ENCODE results near the genes IL2RG, CXorf49, DMRTC1B and FAM236D.

GRCh38 chrX:71111410-71112686 is at the start of gene IL2RG:
Gene IL2RG (minus strand): TSS chrX:71111577.
- RRBS: no CpG with 5 or more reads among the region's 14 CpGs

- RRBS: no CpG with 5 or more reads among the region's 4 CpGs
These were observed 1.0 kb upstream of the NLGN3 start for GRCh38 chrX:71143633-71144004.

- RRBS: no CpG with 5 or more reads among the region's 7 CpGs
These were observed 38.7 kb downstream of the NLGN3 start for GRCh38 chrX:71183271-71183754.

GRCh38 chrX:71216148-71217107 is 6.6 kb upstream of the GJB1 start:
- RRBS: no CpG with 5 or more reads among the region's 13 CpGs

GRCh38 chrX:71299840-71300936 is 1.4 kb upstream of the ITGB1BP2 start:
- RRBS: no CpG with 5 or more reads among the region's 18 CpGs

- RRBS: no CpG with 5 or more reads among the region's 4 CpGs
These were observed 27.7 kb downstream of the TAF1 start for GRCh38 chrX:71393935-71394256.

- RRBS: no CpG with 5 or more reads among the region's 3 CpGs
These were observed 55.0 kb downstream of the TAF1 start for GRCh38 chrX:71421040-71421604.

DNA sequence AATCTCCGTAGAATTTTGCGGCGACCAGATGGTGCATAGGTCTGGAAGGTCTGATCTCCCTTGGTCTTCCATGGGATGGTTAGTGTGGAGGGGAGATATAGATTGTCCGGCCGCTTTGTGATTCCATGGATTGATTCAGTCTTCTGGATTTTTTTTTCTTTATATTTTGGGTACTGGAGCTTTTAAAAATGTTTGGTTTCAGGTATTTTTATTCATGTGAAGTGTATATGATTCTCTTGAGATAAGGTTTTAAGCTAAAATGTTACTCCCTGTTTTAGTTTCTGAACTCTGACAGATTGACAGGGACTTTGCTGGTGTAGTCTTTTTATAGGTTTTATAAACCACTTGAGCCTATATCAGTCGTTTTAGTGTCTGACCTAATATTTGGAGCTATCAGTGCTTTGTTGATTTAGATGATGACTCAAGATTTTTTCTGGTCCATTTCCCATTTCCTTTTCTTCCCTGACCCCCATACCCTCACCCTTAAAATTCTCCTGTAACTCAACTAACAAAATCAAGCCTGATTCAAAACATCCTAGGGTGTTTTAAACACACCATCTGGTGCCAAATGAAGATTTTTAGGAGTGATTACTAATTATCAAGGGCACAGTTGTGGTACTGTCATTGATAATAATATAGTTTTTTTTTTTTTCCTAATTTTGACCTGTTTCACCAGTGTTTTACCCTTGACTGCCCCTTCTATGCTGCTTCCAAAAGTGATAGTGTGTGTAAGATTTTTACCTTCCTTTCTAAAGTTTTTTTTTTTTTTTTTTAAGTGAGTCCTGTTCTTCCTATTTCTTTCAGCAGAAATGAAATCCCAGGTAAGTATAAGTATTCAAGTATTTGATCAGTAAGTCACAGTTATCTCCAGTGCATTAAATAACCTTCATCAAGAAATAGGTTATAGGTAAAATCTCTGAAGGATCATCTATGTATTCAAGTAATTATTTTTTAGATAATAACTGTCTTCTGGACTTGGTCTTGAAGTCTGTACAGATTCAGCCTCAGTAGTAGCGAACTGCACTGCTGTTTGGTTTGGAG is 3.9 kb upstream of the GCNA start:
- RRBS: no CpG with 5 or more reads among the region's 7 CpGs

DNA sequence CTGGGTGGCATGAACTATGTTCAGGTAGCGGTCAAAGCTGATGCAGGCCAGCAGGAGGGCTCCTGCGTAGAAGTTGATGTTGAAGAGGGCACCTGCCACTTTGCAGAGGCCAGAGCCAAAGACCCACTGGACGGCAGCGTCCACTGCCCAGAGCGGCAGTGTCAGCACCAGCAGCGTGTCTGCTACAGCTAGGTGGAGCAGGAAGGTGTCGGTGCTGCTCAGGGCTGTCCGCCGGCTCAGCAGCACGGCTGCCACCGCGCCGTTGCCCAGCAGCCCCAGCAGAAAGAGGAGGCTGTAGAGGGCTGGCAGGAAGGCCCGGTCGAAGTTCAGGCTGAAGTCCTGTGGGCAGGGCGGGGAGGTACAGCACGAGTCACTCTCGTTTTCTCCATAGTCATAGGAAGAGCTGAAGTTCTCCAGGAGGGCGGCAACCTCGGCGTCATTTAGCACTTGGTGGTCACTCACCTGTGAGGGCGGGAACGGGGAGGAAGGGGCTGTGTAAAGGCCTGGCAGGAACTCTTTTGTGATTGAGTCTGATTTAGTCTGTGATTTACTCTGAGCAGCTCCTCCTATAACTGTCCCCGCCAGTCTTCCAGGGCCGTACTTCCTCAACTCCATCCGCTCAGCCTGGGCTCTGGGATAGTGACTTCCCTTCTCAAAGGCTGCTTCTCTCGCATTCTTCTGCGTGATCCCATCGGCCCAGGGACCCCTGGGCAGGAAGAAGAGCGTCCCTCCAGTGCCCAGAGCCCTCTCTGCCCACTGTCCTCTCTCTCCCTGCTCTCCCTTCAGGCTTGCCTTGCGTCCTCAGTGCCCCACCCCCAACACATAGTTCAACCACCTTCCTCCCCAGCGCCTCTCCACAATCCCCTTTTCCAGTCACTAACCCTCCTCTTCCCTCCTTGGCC is 1.1 kb downstream of the CXCR3 start:
- RRBS: 89% methylated on average over 6 of the region's 32 CpGs

DNA sequence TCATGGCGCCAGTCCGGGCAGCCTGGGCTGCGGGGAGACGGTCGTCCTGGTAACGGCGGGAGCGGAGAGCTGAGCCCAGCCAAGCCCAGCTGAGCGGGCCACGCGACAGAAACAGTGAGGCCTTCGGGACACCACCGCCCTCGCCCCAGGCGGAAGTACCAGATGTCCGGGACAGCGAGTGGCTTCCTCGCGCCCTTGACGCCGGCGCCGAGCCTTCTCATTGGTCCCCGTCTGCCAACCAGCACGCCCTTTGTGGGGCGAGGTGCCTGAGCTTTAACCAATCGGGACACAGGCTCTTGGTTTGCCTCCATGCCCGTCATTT is at the start of gene CXorf49:
CXorf49 (minus strand) TSS at position 138 of the 322 bp plus-strand sequence.
- RRBS: no CpG with 5 or more reads among the region's 28 CpGs

DNA sequence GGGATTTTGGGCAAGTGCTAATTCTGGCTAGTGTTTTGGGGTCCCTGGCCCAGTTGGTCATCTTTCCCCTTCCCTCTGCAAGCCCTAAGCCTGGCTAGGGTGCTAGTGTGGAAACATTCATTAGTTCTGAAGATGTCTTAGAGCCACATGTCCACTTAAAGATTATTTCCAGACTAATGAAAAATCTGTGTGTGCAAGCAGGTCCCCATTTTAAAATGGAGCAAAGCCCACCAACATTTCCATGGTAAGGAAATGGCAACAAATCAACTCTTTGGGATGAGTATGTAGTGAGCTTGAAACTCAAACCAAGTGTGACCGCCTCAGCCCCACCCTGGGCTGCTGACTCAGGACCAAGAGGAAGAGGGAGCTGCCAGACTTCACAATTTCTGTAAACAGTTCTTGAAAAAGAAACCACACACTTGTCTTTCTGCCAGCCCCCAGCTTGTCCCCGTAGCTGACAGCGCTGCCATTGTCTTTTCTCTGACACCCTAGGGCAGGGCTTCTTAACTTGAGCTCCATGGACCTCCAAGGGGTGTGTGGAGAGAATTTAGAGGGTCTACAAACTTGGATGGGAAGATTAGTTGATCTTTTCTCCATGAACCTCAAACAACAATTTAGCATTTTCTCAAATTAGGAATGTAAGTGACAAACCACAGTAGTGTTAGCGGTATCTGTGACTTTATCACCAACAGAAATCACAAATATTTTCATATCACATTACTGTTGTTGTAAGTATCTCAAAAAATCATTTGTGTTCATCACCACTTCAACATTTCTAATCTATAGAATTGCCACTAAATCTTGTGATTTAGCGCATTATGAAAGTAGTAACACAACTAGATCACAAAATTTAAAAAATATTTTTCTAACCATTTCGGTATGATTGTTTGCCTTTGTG is 60.1 kb upstream of the PIN4 start:
- RRBS: no CpG with 5 or more reads among the region's 6 CpGs

DNA sequence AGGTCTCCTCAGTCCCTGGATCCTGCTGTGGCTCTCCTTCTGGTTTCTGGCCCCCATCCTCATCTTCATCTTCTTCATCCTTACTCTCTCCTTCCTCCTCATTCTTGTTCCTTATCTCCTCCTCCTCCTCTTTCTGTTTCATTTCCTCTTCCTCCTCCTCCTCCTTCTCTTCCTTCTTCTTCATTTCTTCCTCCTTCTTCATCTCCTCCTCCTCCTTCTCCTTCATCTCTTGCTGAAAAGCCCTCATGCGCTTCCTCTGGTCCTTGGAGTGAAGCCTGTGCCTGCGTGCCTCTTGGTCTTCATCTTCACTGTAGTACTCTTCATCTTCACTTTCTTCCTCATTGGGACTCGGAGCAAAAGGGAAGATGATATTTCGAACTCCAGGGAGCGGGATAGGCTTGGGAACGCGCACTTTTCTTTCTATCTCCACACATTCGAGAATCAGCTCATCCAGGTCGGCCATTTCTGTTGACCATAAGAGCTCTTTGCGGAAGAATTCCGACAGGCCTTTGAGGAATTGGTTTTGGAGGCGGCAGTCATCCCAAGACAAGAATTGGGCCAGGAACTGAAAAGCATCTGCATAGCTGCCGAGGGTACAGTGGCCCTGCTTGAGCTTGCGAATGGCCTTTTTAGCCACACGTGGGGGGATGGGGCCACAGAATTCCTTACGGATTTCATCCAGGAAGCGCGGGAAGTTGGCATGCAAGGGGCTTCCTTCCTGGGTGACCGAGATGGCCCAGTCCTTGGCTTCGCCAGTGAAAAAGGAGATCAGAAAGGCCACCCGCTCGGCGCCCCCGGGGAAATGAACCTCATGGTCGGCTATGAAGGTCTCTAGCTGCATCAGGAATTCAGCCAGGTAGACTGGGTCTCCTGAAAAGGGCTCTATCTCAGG is 51.1 kb upstream of the PIN4 start:
- RRBS: no CpG with 5 or more reads among the region's 25 CpGs

GRCh38 chrX:72376707-72377441 is 71.2 kb upstream of the CITED1 start:
- RRBS: no CpG with 5 or more reads among the region's 3 CpGs

DNA sequence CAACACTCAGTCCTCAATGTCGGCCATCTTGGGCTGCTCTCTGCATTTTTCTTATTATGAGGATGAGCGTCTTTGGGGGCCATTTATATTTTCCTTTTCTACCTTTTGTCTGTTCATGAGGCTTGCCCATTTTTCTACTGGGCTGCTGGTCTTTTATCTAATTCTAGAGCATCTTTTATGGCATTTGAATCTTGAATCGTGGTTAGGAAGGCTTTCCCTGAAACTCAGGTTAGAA is 14.6 kb upstream of the PHKA1 start:
- RRBS: no CpG with 5 or more reads among the region's 3 CpGs

DNA sequence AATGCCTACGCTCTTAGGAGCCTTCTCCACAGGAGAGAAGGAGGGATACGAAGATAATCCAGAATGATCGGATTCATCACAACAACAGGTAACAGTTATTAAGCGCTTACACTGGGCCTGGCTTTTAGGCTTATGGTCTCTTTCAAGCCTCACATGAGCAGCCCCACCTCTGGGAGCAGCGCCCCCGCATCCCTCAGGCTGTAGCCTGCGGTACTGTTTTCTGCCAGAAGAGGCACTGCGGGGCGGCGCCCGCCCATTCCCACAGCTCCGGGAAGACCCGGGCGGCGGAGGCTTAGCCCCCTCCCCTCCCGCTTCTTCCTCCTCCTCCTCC is at the start of gene DMRTC1B:
DMRTC1B (plus strand) TSS at position 256 of the 331 bp plus-strand sequence.
- RRBS: no CpG with 5 or more reads among the region's 16 CpGs

- RRBS: no CpG with 5 or more reads among the region's 16 CpGs
These were observed at the start of gene FAM236D for GRCh38 chrX:72807953-72808429. Gene FAM236D (minus strand): TSS chrX:72808210.

DNA sequence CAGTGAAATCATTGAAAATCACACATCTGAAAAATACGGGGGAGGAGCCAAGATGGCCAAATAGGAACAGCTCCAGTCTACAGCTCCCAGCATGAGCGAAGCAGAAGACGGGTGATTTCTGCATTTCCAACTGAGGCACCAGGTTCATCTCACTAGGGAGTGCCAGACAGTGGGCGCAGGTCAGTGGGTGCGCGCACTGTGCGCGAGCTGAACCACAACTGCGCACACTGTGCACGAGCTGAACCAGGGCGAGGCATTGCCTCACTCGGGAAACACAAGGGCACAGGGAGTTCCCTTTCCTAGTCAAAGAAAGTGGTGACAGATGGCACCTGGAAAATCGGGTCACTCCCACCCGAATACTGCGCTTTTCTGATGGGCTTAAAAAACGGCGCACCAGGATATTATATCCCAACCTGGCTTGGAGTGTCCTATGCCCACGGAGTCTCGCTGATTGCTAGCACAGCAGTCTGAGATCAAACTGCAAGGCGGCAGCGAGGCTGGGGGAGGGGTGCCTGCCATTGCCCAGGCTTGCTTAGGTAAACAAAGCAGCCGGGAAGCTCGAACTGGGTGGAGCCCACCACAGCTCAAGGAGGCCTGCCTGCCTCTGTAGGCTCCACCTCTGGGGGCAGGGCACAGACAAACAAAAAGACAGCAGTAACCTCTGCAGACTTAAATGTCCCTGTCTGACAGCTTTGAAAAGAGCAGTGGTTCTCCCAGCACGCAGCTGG is 51.9 kb upstream of the CHIC1 start:
- RRBS: no CpG with 5 or more reads among the region's 24 CpGs

DNA sequence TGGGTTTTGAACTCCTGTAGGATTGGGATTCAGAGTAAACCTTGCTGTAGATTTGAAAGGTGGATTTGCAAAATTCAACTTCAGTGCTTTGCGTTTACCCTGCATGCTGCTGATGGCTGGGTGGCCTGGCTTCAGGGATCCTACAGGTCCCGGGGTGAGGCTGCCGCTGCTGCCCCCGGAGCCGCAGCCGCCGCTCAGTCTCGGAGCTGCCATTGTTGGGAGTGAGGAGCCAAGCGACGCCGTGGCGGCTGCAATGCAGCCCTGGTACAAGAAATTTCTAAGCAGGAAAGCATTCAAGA is 37.1 kb upstream of the CHIC1 start:
- RRBS: no CpG with 5 or more reads among the region's 12 CpGs

GRCh38 chrX:73840957-73842194 is 278.4 kb downstream of the CHIC1 start:
- RRBS: no CpG with 5 or more reads among the region's 8 CpGs

DNA sequence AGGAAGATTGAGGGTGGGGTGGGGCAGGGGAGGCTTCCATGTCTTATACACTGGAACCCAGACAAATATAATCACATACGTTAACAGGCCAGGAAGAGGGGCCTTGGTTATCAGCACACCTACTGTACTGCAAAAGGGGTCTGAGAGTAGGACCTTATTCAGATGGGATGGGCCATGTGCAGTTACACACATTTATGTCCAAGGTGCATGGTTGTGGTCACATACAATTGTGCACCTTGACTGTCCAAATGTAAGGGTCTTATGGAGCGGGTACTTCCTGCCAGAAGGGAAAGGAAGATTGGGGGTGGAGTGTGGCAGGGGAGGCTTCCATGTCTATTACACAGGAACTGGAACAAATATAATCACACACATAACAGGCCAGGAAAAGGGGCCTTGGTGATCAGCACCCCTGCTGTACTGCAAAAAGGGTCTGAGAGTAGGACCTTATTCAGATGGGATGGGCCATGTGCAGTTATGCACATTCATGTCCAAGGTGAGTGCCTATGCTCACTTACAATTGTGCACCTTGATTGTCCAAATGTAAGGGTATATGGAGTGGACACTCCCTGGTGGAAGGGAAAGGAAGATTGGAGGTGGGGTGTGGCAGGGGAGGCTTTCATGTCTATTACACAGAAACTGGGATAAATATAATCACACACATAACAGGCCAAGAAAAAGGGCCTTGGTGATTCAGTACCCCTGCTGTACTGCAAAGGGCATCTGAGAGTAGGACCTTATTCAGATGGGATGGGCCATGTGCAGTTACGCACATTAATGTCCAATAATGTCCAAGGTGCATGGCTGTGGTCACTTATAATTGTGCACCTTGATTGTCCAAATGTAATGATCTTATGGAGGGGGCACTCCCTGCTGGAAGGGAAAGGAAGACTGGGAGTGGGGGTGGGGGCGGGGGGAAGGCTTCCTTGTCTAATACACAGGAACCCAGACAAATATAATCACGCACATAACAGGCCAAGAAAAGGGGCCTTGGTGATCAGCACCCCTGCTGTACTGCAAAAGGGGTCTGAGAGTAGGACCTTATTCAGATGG is 282.2 kb downstream of the CHIC1 start:
- RRBS: no CpG with 5 or more reads among the region's 5 CpGs